T47D (cell line): ENCODE data around the genes DEFB132, SCRT2, RSPO4 and SIRPG.

DNA sequence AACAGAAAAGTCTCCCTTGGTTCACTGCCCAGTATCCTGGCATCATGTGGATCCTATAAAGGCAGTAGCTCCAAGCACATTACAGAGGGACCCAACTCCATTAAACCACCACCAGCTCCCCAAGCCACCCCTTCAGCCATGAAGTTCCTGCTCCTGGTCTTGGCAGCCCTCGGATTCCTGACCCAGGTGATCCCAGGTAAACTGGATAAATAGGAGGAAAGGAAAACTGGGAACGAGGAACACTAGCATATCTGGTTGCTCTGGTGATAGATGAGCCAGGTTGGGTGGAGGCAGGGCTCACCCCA, at the start of gene DEFB132:
Gene DEFB132 (plus strand): TSS at position 84 of the 305 bp plus-strand sequence.
- RRBS = no CpG with 5 or more reads among the region's 2 CpGs

GRCh38 chr20:431321-432103, 23.4 kb downstream of the RBCK1 start:
- RRBS = no CpG with 5 or more reads among the region's 18 CpGs

- RRBS = 70% methylated on average over 7 of the region's 17 CpGs
These were observed 31.1 kb upstream of the CSNK2A1 start for GRCh38 chr20:574537-575230.

GRCh38 chr20:672422-672822, 3.2 kb downstream of the SCRT2 start:
- RRBS = no CpG with 5 or more reads among the region's 8 CpGs

- RRBS = 3% methylated on average over 36 of the region's 59 CpGs
These were observed at the start of gene SCRT2 for GRCh38 chr20:675587-676235. TSS of gene SCRT2 (minus strand) at chr20:675802.

DNA sequence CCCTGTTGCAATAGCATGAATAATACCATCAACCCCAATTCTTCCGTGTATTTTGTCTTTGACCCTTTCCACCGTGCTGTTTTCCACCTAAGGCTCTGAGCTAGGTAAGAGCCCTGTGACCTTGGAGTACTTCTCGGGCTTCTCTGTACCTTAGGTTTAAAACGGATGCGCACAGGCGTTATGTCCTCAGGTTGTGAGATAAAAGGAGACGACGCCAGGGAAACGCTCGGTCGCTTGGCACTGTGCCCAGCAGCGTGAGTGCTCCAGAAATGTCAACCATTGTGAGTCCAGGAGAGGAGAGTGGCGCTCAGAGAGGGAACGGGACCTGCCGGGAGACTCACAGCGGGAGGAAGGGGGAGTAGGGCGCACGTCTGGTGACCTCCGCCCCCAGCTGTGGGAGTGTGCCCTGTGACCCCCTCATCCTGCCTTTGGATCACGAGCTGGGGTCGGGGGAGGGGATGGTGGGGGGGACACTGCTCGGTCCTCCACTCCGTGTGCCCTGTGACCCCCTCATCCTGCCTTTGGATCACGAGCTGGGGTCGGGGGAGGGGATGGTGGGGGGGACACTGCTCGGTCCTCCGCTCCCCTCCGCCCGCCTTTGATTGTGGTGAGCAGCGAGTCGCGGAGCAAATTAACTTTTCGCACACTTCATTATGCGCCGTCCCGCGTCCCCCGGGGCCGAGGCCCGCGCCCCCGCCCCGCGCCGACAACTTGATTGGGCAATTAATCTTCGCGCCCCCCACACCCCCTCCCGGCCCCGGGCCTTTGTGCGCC, 33.9 kb upstream of the SCRT2 start:
- RRBS = 10% methylated on average over 13 of the region's 50 CpGs

GRCh38 chr20:891256-891962, 24.7 kb downstream of the ANGPT4 start:
- RRBS = no CpG with 5 or more reads among the region's 7 CpGs

GRCh38 chr20:1001723-1002985, at the start of gene RSPO4:
TSS of gene RSPO4 (minus strand) at chr20:1002311.
- RRBS = 36% methylated on average over 25 of the region's 102 CpGs

- RRBS = no CpG with 5 or more reads among the region's 3 CpGs
These were observed 8.5 kb upstream of the FKBP1A start for GRCh38 chr20:1401477-1401676.

DNA sequence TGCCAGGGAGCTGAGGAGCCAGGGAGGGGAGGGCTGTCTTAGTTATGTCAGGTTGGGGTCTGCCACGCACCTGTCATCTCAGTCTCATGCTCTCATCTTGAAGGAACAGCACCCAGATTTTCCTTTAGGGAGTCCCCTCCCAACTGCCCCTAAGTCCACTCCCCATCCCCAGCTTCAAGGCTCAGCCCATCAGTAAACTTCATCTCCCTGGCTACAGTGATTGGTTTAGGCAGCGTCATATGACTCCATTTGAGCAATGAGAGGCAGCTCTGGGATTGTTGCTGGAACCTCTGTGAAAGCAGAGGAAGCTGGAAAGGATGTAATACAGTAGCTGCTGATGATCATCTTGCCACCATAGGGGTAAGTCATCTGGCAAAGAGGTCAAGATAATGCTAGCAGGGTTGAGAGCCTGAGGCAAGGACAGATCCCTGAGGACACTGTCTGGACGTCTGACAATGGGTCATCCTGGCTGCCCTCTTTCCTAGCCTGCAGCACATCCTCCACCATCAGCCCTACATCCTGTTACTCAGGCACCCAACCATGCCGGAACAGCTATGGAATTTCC, 25.4 kb upstream of the FKBP1A start:
- RRBS = no CpG with 5 or more reads among the region's 4 CpGs

DNA sequence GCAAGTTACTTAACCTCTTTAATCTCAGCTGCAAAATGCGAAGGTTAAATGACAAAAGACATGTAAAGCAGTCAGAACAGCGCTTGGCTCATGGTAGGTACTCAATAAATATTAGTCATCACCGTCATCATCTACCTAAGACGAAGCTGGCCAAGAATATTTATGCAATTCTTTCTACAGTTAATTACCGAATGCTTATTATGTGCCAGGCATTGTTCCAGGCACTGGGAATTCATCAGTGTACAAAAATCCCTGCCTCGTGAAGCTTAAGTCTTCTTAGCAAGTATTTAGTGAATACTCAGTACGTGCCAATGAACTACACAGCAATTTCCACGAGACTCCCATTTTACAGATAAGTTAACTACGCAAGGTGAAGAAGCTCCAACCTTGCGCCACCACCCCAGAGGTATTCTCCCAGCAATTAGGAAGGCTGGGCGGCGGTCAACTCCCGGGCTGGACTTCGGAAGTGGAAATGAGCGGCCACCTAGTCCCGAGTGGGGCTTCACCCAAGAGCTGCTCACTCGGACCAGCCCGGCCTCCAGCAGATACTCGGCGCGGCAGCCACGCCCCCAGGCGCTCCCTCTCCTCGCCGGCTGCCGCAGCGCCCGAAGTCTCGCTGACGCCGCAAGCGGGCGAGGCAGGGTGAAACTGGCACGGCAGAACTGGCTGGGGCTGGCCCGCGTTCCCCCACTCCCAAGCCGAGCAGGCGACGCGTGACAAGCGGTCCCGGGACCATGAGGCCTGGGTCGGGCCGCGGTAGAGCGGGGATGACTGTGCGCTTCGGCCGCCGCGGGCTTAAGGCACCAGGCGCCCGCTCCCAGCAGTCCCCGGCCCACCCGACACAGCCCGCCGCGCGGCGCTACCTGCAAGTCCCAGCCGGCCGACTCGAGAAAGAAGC, 543 bp downstream of the NSFL1C start:
- RRBS = 1% methylated on average over 26 of the region's 63 CpGs

GRCh38 chr20:1537148-1537421, 20.4 kb downstream of the SIRPD start:
- RRBS = no CpG with 5 or more reads among the region's 4 CpGs

- RRBS = no CpG with 5 or more reads among the region's 5 CpGs
These were observed at the start of gene SIRPG for GRCh38 chr20:1657639-1658239. TSS of gene SIRPG (minus strand) at chr20:1657779.

- RRBS = no CpG with 5 or more reads among the region's 4 CpGs
These were observed 16.7 kb upstream of the SIRPG start for GRCh38 chr20:1674291-1674719.

DNA sequence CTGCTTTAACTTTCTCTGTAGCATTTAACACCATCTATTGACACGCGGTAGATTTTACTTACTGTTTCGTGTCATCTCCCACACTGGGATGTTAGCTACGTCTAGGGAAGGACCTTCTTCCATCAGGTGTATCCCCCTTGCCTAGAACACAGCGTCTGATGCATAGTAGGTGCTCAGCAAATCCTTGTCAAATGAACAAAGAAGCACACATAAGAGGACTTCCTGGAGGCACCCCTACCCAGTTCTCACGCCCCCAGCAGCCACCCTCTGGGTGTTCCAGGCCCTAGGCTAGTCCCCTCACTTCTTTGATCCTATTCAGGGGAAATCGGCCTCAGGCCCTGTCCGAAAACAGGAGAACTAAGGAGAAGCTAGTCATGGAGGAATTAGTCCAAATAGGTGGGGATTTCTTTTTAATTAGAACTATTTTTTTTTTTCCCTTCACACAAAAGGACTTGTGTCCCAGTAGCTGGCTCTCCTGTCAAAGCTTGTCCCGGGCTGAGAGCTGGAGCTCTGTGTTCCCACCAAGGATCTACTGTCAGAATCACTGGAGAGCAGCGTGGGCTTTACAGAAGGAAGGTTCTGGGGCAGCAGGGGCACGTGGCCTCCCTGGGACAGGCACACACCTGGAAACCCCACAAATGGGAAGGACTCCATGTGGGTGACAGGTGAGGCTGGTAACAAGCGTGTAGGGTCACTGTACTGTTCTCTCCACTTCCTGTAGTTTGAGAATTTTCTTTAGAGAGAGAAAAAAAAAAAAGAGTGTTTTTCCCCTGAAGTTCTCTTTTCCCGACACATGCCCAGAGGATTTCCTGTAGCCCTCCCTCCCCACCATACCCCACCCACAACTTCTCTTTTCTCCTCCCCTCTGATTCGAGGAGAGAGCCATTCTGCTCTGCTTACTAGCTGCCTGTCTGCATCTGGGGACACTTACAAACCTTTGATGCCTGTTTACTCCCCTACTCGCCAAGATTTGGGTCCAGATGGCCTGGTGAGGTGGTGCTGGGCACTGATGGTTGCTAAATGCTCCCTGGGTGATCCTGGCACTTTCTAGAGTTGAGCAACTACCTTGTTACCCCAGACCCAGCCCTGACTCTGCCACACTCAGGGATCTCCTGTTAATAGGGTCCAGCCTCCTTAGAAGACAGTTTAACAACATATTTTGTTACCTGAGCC, 84.3 kb upstream of the SIRPA start:
- RRBS = no CpG with 5 or more reads among the region's 15 CpGs

GRCh38 chr20:1832691-1833046, 62.5 kb upstream of the SIRPA start:
- RRBS = 32% methylated on average over 3 of the region's 12 CpGs

GRCh38 chr20:1896160-1896683, 1.0 kb downstream of the SIRPA start:
- RRBS = 59% methylated on average over 3 of the region's 11 CpGs

DNA sequence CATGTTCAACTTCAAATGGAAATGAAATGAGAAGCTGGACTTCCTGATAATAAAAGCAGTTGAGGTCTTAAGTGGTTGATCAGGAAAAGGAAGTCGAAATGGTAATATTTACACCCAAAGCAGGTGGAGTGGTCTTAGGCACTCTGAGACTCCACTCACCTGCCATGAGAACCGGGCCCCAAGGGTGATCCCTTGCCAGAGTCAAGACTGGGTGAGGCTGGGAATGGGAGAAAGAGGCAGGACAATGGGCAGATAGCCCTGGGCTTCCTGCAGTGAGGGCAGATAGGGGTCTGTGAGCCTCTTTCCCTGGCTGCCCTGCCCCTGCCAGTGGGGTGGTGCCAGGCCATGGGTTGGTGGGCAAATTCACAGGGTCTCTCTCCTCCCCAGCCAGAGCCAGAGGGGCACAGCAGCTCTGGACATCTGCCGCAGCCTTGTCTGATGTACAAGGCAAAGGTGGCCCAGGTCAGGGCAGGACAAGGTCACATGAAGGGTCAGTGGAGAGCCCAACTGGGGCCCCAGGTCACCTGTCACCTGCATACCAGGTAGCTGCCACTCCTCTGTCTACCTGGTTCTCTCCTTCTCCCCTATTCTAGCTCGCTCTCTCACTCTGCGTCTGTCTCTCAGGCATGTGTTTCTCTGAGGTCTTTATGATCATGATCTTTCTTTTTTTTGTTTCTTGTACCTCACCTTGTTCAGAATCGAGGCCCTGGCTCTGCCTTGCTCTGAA, 18.0 kb downstream of the SIRPA start:
- RRBS = no CpG with 5 or more reads among the region's 6 CpGs

- RRBS = no CpG with 5 or more reads among the region's 32 CpGs
These were observed 42.0 kb downstream of the SIRPA start for GRCh38 chr20:1936762-1938122.